ENCODE data around the gene AFAP1L1.

- RRBS = no CpG with 5 or more reads among the region's 4 CpGs
Observed at GRCh38 chr5:148873577-148874279, 47.3 kb downstream of the ADRB2 start.

DNA sequence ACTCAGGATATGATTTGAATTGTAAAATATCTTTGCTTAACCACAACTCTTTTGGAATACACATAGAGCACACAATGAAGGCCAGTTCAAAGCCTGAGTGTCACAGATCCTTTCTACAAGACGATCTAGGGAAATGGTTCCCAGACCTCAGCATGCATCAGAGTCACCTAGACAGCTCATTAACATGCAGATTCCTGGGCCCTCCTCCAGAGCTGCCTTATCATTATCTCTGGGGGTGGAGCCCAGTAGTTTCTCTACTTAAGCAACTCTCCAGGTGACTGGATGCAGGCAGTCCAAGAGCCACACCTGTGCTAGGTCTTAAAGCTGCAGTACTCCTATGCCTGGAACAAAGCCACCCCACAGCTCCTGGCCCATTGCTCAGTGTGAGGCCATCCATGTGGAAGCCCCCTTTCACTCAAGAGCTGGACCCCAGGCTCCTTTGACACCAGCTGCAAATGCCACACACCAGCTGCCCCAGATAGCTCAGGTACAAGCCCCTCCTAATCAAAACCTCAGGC, 106.2 kb downstream of the SH3TC2 start:
- RRBS = no CpG with 5 or more reads among the region's 1 CpG

DNA sequence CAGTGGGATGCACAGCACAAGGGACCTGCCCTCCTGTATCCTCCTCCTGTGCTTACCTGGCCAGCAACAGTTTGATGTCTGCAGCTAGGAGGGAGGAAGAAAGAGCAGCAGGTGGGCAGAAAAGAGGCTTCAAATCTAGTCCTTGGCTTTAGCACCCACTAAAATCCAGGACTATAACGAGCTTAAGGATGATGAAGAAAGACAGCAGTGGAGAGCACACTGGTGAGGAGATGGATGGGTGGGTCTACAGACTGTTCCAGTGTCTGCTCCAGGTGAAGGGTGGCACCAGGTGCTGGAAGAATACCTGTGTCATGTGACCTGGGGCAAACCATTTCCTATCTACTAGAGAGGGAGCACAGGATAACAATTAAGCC, 100.0 kb downstream of the SH3TC2 start:
- RRBS = no CpG with 5 or more reads among the region's 1 CpG

DNA sequence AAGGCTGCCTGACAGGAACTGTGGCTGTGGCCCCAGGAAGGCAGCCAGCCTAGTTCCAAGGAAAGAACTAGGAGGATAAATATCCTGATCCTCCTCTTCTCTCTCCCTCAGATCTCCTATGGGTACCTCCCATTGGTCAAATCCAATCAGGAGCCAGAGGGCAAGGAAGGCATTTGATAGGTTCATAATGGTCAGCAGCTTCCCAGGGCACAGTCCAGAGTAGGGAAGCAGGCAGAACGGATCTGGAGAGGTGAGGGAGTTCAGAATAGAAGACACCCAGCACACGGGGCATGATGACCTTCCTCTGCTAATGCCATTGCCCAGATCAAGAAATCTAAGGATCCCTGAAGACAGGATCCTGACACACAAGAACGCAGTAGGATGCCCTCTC, 8.6 kb downstream of the ABLIM3 start:
- RRBS = no CpG with 5 or more reads among the region's 3 CpGs

DNA sequence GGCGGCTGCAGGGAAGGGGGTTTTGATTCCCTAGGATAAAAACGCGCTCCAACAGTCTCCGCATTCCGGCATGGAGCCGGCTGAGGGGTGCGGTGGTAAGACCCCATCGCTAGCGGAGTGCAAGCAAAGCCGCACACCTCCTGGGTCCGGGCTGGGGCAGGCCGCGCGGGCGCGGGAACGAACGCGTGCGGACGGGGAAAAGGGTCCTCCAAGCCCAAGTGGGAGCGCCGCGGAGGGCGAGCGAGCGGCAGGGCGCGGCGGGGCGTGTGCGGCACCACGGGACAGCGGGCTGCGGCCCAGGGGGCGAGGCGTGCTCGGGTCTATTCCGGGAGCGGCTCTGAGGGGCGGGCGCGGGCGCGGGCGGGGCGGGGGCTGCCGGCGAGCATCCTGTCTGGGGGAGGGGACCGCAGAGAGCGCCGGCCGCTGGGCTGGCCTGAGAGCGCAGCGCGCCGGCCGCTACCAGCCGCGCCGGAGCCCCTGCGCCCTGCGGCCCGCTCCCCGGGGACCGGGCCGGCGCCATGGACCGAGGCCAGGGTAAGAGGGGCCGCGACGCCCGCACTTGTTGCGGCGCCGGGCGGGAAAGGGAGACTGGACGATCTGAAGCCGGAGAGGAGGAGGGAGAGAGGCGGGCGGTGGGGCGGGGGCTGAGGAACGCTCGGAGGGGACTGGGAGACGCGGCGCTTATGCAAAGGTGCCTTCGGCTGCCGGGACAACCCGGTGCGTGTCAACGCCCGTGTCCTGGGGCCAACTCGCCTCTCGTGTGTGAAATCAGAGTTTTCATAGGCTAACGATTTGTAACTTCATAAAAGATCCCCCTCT, at the start of gene AFAP1L1:
Gene AFAP1L1, plus strand, starts transcription at position 409 of the 819 bp plus-strand sequence.
- RRBS = 6% methylated on average over 41 of the region's 96 CpGs

- RRBS = 18% methylated on average over 7 of the region's 16 CpGs
Observed at GRCh38 chr5:149358346-149358792, 523 bp downstream of the PCYOX1L start.

GRCh38 chr5:149386860-149387904, 8.1 kb upstream of the IL17B start:
- RRBS = no CpG with 5 or more reads among the region's 17 CpGs

DNA sequence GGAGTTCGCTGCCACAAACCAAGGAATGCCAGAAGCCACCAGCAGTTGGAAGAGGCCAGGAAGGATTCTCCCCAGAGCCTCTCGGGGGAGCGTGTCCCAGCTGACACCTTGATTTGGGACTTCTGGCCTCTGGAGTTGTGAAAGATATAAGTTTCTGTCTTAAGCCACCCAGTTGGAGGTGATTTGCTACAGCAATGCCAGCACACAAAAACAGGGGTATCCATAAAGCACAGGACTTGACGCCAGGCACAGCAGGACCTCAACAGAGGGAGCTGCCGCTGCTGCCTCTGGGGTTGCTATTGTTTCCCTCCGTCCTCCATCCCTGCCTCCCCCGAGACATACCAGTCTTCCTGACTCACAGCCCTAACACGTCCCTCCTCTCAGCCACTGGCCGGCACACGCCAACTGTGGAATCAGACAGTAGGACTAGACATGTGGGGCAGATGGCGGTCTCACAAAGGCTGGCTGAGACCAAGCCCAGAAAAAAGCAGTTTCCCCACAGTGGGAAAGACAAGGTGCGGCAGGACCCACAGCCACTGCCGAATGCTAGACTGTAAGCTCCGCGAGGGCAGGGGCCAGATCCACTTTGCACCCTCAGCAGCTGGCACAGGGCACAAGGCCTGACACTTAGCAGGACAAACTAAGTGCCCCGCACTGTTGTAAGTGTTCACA, 74.1 kb upstream of the IL17B start:
- RRBS = no CpG with 5 or more reads among the region's 16 CpGs

DNA sequence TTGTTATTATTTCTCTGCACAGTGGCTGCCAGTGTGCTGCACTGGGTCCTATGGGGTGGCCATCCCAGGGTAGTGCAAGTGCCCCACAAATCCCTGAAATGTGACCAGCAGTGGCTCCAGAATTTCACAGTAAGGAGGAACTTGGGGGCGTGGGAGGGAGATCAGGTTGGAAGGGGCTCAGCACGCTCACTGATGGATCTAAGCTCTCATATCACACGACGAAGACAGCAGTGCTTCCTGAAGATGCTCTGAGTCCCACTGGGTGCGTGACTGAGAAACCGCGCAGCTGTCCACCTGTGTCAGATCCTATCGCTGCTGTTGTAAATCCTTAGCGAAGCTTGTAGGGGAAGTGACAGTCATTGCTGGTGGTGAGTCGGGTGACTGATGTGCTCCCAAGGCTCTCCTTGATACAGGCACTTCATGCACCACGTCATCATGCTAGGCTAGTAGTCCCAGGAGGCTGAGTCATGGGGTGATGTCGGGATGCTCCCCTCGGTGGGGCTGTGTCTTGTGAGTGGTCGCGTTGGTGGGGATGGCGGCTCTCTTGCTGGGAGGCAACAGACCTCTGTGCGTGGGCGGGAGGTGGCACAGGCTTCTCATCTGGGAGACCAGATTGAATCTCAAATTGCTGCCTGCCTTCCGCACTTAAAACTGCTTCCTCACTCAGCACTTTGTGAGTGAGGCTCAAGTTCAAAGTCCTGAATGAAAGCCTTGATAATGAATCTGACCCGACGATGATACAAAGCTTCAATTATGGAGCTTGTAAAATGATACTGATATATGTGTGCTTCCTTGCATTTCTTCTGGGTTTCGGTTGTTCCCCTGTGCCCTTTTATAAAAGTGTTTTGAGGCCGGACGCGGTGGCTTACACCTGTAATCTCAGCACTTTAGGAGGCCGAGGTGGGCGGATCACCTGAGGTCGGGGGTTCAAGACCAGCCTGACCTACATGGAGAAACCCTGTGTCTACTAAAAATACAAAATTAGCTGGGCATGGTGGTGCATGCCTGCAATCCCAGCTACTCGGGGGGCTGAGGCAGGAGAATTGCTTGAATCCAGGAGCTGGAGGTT, 84.7 kb downstream of the CSNK1A1 start:
- RRBS = no CpG with 5 or more reads among the region's 29 CpGs

DNA sequence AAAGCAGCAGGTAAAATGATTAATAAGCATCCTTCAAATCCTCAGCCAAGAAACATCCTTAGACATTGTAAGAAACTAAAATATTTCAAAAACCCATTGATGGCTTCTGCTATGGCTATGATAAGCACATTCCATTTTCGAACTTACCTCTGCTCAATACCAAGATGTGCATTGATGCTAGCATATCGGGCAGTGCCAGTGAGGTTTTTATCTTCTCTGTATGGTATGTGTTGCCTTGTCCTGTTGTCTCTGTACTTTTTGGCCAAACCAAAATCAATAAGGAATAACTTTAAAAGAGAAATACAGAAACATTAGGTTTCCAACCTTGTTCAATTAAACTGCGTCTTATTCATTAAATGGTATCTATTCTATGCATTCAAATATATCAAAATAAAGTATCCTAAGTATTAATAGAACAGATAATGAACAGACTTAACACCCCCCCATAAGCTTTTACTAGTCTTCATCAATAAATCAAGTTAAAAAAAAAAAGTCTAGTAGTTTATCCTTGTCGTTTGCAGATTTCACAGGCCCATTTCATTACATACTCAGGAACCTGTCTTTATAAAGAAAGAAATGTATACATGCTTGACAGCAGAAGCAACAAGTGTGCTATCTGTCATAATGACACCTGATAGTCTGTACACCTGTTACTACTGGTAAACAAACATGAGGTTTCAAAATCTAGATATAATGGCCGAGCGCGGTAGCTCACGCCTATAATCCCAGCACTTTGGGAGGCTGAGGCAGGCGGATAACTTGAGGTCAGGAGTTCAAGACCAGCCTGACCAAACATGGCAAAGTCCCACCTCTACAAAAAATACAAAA, 38.1 kb downstream of the CSNK1A1 start:
- RRBS = no CpG with 5 or more reads among the region's 9 CpGs

DNA sequence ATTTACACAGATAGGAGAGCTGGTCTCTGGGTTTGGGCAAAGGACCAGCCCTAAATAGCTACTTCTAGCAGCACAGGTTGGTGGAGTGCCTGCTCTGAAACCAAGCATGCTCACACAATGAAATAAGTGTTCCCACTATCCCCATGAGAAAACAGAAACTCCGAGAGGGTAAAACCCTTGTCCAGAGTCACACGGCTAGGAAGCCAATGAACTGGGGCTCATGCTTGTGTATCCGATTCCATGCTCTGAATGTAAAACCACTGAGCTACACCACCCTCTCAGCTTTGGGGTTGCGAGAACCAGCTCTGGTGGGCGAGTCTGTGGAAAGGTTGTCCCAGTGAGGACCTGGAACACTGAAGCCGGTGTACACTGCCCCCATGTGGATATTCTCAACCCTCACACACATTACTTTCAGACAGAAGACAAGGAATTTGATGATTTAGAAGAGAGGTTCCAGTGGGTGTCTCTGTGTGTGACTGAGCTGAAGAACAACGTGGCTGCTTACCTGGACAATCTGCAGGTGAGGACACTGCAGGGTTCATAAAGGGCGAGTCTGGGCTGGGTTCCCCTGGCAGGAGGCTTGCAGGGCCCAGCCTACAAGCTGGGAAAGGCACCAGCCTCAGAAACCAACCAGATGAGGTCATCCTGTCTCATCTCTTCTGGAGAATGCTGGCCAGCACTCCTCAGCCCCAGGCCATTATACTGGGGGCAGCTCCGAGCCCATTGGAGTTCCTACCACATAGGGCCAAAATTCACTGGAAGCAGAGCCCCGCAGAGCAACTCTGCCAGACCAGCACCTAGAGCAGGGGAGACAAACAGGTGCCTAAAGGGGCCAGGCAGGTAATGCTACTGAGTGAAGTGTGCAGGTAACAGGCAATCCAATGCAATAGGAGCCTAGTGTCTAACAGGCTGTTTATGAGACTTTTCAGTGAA, 37.5 kb downstream of the ARHGEF37 start:
- RRBS = no CpG with 5 or more reads among the region's 10 CpGs

DNA sequence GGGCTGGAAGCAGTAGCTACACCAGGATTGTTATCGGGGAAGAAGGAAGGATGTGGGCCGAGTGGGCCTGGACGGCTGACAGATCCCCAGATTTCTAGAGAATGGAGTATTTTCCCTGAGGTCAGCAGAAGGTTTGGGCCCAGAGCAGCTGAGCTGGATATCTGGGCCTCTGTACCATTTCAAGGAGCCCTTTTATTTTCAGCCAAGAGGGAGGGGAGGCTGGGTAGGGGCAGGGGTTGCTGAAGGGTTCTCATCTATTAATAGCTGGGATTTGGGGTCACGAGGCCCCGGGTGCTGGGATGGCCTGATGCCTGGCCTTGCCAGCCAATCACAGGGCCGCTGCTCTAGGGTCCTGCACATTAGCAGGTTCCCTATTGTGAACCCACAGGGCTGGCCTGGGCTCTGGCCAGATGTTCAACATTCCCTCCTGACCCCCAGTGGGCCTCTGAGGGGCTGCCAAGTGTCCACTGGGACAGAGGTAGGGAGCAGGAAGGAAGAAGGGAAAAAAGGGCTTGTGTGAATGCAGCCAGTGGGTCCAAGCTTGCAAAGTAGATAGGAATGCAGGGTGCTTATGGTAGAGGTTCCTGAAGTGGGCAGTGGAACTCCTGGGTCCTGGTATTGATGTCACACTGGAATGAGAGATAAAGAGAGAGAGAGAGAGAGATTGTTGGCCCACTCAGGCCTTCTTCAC, 52.5 kb downstream of the PPARGC1B start:
- RRBS = no CpG with 5 or more reads among the region's 6 CpGs

GRCh38 chr5:149823181-149823686, 93.1 kb downstream of the PPARGC1B start:
- RRBS = no CpG with 5 or more reads among the region's 6 CpGs

DNA sequence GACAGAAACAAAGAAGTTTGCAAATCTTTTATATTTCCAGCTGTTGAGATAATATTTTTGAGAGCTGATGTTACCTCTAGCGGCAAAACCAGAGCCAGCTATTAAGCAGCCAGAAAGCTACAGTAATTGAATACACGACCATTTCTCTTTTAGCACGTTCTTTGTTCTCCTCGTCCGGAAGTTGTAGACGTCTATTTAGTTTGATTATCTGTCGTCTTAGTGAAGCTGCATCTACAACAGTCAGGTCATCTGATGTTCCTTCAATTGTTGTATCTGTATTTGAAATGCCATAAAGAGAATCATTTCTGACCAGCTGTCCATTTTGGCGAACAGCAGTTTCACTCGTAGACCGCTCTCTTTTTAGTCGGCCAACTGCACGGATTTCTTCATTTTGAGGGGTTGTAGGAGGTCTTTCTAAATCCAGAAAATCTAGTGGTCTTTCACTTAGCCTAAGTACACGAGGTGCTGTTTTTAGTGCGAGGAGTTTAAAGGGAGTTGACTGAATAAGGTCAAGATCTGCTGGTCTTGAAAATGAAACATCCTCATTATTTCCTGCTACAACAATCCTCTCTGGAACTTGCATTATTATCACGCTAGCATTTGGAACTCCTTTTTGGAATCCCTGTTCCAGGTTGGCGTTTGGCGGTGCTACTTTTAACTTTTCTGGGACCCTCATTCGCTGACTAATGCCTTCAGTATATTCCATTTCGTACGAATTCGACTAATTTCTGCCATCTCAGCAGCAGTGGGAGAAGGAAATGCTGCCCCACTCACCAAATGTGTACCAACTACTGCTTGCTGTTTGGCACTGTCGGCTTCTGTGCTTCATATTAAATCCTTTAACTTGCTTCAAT, 12.4 kb downstream of the PDE6A start:
- RRBS = no CpG with 5 or more reads among the region's 22 CpGs

- RRBS = no CpG with 5 or more reads among the region's 18 CpGs
Observed at GRCh38 chr5:149959933-149960421, 581 bp upstream of the SLC26A2 start.

DNA sequence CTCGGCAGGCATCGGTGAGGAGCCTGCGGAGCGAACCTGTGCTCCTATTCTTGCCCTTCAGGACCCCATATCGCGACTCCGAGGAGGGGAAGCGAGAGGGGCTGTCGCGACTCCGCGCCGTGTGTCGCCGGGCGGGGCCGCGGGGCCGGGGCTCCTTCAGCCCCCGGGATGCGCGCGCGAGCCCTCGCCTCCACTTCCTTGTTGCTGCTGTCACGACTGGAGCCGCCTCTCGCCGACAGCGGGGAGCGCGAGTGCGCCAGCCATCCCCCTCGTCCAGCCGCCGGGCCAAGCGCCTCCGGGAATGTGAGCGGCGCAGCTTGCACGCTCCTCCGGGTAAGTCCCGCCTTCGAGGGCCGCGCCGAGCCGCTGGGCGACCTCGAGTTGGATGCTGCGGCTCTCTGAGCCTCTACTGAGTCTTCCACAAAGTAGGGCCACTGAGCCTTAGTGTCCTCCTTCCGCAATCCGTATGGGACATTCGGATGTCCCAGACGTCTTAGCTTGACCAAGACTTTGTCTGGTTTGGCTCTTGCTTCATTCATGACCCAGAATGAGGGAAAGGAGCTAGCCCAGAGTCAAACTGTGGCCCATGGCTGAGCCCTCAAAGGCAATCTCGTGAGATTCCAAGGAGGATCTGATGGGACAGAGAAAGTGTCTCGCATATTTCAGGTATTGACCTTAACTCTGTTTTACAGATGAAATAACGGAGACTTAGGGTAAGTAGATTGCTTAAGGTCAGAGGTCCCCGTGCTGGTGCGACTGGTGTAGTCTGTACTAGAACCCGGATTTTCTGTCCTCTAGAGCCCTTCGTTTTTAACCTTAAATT, 519 bp downstream of the HMGXB3 start:
- RRBS = no CpG with 5 or more reads among the region's 62 CpGs

DNA sequence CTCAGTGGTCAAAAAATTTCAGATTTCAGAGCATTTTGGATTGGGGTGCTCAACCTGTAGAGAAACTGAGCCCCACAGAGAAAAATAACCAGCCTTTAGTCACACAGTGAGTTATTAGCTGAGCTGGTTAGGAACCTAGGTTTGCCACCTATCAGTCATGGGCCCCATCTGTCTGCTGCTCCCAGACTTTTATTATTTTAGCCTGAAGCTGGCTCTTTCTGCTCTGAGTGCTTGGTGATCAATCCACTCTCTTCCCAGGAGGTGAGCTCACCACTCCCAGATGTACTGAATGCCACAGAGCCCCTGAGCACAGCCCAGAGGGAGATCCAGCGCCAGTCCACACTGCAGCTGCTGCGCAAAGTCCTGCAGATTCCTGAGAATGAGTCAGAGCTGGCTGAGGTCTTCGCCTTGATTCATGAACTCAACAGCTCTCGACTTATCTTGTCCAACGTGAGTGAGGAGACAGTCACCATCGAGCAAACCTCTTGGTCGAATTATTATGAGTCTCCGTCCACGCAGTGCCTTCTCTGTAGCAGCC, 35.9 kb downstream of the HMGXB3 start:
- RRBS = no CpG with 5 or more reads among the region's 9 CpGs

DNA sequence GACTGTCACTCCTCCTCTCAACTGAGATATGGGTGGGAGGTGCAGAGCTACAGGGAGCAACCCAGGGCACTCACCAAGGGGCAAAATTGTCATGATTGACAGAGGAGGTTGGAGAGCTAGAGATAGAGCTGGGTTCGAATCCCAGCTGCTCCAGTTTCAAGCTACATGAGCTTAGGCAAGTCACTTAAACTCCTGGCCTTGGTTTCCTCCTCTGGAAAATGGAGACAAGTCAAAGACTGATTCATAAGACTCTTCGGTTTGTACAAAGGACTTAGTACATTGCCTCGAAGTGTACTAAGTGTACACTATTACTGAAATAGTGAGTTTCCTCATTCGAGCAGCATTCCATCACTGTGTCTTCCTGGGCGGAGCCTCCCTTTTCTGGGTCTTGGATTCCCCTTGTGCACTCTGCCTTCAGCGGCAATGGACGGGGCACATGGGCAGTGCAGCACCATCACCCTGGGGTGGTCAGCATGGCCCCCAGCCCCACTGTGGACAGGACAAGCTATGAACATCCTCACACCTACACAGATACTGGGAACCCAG, 2.9 kb upstream of the PDGFRB start:
- RRBS = no CpG with 5 or more reads among the region's 7 CpGs

- RRBS = no CpG with 5 or more reads among the region's 8 CpGs
Observed at GRCh38 chr5:150246545-150247271, 42.9 kb downstream of the CAMK2A start.

DNA sequence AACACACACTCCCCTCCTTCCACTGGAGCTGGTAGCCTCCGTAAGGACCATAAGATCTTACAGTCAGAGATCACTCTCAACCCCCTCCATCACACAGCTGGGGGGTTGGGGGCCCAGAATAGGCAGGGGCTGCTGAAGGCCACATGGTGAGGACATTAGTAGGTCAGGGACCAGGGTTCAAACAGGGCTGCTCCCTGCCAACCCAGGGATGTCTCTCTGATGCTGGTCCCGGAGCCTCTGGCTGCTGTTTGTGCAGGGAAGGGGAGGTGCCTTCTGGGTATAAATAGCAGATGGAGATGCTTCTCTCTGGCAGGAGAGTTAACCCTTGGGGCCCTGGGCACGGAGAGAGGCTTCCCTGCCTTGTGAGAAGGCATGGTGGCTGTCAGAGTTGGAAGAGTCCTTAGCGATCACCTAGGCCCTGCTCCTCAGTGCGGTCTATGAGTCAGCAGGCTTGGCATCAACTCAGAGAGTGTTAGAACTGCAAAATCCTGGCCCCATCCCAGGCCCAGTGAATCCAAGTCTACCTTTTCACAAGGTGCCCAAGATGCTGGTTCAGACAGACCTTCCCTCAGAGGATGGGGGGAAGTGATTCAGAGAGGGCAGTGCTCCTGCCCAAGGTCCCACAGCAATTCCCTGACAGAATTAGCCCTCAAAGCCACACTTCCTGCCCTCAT, 25.8 kb downstream of the CAMK2A start:
- RRBS = no CpG with 5 or more reads among the region's 5 CpGs

Data from UCH-1 (cell line).